ENCODE measurements around the genes ATP6V1FNB, SMKR1 and CPA4.

DNA sequence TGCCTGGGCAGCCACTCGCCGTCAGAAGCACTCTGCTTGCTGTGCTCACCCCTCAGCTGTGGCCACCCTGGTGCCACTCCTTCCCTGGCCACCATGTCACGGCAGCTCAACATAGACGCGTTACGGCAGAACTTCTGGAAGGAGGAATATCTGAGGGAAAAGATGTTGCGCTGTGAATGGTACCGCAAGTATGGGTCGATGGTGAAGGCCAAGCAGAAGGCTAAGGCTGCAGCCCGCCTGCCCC lies at the start of gene ATP6V1FNB:
Gene ATP6V1FNB, plus strand, starts transcription at position 14 of the 244 bp plus-strand sequence.
- RRBS: no CpG with 5 or more reads among the region's 10 CpGs

DNA sequence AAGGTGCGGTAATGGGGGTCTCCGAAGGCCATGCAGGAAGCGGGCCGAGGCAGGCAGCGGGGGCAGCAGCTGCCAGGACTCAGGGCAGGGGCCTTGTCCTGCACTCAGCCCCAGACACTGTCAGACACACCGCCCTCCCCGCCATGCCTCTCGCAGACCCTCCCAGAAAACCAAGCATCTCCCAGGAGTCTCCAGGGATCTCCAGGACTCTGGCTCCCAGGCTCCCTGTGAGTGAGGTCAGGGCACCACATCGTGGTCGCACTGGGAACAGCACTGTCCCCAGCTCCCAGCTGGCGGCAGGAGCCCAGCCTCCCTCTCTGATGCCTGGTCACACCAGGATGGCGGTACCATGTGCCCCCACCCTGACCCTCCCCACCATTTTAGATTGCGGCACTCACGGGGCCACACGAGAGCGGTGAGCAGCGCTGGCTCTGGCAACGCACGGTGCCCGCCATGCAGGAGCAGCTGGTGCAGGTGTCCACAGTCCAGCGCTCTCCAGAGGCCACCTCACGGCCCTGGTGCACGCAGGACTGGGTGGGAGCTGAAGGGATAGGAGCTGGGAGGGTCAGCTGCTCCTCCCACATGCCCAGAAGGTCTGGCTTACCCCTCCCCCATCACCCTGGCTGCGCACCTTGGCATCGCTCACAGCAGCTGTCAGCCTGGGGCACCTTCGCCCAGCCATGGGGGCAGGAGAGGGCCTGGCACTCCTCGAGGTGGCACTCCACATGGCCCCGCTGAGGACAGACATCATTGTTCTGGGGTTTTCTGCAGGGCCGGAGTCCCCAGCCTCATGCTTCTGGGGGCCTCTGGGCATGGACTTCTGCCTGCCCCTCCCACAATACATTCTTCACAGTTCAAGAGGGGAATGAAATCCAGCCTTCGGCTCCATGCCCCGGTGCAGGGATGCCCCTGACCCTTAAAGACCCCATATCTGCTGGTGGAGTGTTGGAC lies 14.1 kb downstream of the ATP6V1FNB start:
- RRBS: no CpG with 5 or more reads among the region's 31 CpGs

DNA sequence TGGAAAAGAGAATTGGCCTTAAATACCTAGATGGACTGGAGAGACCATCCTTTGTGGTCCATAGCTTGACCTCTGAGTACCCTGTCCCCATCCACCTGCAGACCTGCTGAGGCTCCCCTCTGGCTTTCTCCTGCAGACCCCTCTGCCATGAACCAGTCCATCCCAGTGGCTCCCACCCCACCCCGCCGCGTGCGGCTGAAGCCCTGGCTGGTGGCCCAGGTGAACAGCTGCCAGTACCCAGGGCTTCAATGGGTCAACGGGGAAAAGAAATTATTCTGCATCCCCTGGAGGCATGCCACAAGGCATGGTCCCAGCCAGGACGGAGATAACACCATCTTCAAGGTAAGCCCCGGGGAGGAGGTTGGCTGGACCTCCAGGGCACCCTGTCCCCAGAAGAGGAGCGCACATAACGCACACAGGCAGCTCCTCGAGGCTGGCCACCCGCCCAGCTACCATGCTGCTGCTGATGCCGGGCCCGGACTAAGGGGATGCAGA lies 4.3 kb downstream of the IRF5 start:
- RRBS: no CpG with 5 or more reads among the region's 13 CpGs

DNA sequence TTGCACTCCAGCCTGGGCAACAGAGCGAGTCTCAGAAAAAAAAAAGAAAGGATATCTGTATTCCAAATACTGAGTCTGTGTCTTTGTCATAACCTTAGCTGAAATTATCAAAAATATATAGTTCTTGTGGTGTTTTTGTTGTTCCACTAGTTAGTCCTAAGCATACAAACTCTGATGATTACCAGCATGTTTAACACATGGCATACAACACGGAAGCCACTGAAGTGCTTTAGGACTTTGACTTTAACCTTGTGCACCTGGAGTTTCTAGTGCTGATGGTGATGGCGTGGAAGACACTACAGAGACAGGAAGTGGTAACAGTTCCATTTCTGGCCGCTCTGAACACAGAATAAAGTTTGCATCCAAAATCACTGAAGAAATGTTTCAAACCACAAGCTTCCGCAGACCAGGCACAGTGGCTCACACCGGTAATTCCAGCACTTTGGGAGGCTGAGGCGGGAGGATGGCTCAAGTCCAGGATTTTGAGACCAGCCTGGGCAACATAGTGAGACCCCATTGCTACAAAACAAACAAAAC lies 40.3 kb upstream of the TNPO3 start:
- RRBS: no CpG with 5 or more reads among the region's 7 CpGs

- RRBS: under 1% methylated on average over 14 of the region's 51 CpGs
These were observed 554 bp downstream of the TSPAN33 start for GRCh38 chr7:129144870-129145652.

- RRBS: no CpG with 5 or more reads among the region's 6 CpGs
These were observed 62.7 kb upstream of the STRIP2 start for GRCh38 chr7:129371260-129372148.

GRCh38 chr7:129377437-129377658 lies 56.9 kb upstream of the STRIP2 start:
- RRBS: no CpG with 5 or more reads among the region's 2 CpGs

DNA sequence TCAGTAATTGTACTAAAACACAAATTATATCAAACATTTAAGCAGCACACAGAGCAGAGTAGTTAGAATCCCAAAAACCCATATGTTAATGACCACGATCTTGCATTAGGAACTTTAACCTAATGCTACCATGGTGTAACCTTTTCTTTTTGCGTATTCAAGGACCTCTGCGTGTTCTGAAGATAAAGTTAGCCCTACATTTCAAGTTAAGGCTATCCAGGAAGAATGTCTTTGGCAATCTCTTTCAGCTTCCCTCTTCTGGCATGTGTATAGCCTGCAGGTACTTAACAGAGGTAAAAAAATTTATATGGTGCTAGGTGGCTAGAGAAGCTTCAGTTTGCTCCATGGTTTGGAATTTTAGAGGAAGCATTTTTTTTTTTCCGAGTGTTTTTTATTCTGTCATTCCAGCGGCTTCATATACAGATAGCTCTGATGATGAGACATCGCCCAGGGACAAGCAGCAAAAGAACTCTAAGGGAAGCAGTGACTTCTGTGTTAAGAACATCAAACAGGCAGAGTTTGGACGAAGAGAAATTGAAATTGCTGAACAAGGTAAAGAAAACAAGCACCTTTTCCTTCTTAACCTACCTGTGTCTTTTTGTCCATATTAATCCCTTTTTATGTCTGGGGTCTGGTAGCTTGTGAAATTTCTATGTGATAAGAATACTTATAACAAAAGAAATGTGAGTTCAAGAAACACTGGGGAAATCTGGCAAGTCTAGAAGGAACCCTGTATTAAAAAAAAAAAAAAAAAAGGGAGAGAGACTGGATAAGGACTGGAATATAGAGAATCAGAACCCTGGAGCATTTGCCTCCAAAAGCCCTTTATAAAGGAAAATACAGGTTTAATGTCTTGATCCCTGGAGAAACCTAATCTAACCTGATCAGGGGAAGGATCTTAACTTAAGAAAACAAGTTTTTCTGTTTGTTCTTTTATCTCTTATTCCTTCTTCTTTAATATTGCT lies 45.3 kb upstream of the STRIP2 start:
- RRBS: no CpG with 5 or more reads among the region's 7 CpGs

DNA sequence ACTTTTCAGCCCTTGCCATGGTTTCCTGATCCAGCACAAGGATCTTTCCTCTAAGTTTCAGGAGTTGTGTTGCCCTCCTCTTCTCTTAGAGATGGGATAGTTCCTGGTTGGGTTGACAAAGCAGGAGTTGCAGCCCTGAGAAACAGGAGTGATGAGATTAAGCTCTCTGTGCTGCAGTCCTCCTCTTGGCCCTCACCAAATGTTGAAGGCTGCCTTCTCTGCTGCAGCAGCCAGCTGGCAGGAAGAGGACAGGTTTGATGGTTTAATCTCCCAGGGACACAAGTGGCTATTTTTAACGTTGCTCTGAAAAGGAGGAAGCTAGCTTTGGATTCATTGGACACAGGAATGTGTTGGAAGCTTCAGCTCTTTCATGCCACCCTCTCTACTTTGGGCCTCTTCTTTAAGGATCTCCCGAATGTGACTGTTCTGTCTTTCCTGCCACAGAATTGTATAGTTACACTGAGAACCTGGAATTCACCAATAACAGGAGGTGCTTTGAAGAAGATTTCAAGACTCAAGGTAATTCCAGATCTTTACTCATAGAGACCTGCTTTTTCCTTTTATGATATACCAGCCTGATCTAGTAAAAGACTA lies 9.4 kb downstream of the STRIP2 start:
- RRBS: no CpG with 5 or more reads among the region's 2 CpGs

DNA sequence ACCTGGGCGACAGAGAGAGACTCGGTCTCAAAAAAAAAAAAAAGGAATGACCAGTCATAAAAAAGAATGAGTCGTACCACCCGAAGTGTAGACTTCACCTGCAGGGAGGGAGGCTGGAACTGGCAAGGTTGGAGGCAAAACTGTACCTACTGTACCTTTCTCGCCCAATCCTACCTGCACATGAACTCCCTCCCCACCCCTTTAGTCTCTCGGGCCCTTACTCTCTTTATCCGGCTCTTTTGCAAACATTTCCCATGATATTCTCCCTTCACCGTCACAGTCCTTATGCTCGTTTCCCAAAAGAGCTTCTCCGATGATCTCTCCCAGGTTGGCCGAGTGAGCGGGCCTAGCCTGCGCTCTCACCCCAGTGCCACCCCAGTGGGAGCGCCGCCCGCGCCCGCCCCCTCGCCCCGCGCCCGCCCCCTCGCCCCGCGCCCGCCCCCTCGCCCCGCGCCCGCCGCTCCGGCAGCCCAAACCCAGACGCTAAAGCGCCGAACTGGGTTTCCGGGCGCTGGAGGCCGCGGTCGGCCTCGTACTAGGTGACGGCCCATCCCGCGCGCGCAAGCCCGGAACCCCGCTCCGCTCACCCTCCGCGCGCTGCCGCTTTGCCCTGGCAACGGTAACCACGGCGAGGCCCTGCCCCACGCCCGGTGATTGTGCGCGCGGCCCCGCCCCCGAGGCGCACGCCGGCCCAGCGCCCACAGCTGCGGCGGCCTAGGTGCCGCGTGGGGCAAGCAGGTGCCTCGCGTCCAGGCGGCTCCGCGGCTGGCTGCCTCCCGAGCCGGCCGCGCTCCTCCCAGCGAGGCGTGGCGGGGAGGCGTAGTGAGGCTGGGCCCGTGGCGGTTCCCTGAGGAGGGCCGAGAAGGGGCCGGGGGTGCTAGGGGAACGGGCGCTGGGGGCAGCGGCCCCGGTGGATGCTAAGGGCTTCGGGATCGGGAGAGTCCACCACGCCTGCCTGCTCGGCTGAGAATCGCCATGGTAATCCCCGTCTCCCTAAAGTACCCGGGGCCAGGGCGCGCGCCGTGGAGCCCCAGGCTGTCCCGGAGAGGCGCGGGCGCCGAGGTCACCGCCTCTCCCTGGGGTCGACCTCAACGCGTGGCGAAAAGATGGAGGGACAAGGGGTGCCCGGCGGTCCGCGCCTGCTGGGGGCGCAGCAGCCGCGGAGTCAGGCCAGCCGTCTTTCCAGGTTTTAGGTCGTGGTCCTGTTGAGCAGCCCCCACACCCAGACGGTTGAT lies at the start of gene SMKR1:
Gene SMKR1, plus strand, starts transcription at position 682 of the 1,235 bp plus-strand sequence.
- RRBS: 3% methylated on average over 66 of the region's 123 CpGs

DNA sequence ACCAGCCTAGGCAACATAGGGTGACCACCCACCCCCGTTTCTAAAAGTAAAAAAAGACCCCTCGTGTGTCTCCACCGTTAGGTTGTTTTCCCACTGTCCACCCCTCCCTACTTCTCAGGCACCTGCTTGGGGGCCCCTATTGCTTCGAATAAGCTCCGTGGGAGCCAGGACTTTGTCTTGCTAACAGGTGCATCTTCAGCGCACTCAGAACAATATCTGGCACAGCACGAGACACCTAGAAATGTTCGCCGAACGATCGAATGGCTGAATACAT lies 636 bp upstream of the NRF1 start:
- RRBS: no CpG with 5 or more reads among the region's 11 CpGs

- RRBS: no CpG with 5 or more reads among the region's 5 CpGs
These were observed 128.0 kb downstream of the NRF1 start for GRCh38 chr7:129739440-129740028.

- RRBS: 2% methylated on average over 14 of the region's 32 CpGs
These were observed 169.3 kb downstream of the NRF1 start for GRCh38 chr7:129780743-129781265.

GRCh38 chr7:129830857-129831333 lies 121.9 kb downstream of the UBE2H start:
- RRBS: no CpG with 5 or more reads among the region's 10 CpGs

DNA sequence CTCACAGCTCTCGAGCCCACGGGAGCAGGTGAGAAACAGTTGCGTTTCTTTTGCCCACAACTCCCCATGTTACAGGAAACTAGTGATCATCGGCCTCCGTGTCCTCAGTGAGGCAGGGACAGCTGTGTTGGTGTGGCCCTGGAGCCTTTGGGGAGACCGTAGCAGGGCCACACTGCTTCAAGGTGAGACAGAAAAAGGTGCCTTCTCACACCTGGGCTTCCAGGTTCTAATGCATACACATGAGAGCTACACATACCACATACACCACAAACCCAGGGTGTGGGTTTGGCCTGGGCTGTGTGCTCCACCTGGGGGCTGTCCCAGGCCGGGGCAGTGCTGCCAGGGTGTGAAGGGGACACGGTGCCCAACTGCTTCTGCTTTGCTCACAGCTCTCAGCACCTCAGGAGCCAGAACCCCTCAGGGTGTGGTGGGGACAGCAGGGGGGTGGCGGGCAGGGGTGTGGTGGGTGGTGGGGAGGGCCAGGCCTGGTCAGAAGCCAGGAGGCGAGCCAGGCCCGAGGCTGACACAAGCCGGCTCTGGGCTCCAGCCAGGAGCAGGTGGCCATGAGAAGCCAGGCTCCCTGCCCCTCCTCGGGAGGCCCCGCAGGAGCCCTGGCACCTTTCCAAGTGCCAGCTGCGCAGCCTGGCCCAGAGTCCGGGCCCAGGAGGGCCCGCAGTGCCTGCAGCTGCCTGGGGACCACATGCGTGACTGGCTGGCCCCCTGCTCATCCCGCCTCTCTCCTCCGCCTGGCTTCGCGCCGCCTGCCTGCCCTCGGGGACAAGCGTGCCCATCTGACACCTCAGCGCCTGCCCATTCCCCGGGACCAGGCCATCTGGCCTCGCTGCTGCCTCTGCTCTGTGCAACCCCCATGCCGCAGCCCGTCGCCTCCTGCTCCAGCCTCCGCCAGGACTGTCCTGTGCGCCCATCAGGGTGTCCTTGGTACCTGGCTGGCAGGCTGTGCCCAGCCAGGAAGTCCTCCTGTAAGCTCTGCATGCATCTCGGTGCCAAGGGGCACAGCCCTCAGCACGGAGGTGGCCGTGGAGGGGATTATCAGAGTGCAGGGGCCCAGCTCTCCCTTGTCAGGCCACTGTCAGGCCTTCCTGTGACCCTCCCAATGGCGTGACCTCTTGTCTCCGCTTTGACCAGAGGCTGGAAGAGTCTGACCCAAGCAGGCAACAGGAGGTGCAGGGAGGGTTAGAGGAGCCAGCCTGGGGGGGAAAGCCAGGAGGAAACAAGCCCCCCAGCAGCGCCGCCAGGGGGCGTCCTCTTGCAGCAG lies 50.8 kb downstream of the TMEM209 start:
- RRBS: no CpG with 5 or more reads among the region's 41 CpGs

GRCh38 chr7:130275087-130275829 lies 8.6 kb downstream of the CPA2 start:
- RRBS: no CpG with 5 or more reads among the region's 12 CpGs

DNA sequence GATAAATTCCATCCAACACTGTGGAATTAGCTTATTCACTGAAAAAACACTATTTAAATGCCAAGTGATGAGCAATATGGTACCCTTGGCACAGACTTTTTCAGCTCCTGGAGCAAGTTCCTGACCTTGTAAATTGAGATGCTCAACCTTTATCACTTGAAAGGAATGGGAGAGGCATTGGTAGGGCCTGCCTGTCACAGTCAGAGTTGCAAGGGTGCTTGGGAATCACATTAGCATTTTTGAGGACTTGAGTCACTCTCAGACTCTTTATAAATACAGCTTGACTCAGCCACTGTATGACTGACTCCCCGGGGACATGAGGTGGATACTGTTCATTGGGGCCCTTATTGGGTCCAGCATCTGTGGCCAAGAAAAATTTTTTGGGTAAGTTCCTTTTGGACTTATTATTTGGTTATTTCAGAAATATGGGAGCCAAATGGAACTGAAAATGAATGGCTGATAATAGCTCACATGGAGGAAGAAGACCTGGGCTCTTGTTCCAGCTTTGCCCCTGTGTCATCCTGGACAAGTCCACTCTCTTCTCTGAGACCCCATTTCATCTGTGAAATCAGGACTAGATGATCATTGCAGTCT lies at the start of gene CPA4:
Gene CPA4, plus strand, starts transcription at position 297 of the 594 bp plus-strand sequence.
- RRBS: no CpG with 5 or more reads among the region's 1 CpG

DNA sequence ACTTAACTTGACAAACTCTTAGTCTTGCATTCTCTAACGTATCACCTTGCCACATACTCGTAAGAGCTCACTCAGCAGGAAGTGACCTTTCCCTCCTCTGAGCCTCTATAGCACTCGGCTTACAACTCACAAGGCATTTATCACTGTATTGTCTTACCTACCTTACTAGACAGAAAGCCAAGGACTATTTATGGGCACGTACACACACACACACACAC lies 21.2 kb downstream of the CEP41 start:
- RRBS: no CpG with 5 or more reads among the region's 4 CpGs

- RRBS: no CpG with 5 or more reads among the region's 2 CpGs
These were observed 9.5 kb downstream of the CEP41 start for GRCh38 chr7:130431337-130431746.

GRCh38 chr7:130485977-130486551 lies 5.8 kb upstream of the MEST start:
- RRBS: 7% methylated on average over 5 of the region's 36 CpGs

Measured in GM12891 (cell line).